Placental epithelial cell (primary cell): ENCODE measurements around the gene TAFA3.

GRCh38 chr1:111973915-111974272 lies 15.6 kb downstream of the KCND3 start:
- CAGE, long polyA plus RNA = no peak

DNA sequence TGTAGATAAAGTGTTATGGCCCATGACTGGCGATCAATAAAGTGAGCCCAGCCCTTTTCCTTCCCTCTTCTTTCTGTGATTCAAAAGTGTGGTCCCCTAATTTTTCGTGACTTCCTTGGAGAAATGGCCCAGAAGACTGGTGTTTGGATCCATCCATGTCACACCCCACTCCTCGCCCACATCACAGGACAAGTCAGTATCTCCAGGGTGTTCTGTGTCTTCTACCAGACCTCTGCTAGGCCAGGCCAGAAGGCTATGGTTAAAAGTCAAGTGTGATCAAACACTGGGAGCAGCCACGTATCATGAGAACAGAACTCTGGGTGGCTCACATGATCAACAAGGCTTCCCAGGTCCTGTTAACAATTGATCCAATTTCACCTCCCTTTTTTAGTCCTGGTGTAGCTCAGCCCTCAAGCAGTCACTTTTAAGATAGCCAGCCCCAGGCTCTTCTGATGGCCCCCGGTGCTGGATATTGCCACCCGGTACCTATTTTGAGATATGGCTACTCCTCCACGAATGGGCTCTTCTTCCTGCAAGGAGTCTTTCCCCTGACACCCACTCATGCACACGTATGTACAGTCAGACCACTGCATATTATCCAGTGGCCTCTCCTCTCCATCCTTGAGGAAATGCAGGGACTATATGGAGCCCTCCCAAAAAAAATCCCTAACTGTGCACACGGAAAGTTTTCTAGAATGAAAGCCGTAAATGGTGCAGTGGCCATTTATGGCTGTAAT lies 62.0 kb upstream of the CTTNBP2NL start:
- CAGE, long polyA plus RNA = no peak

GRCh38 chr1:112461296-112461888 lies 47.4 kb upstream of the WNT2B start:
- CAGE, long polyA plus RNA = no peak

GRCh38 chr1:112464336-112465067 lies 44.3 kb upstream of the WNT2B start:
- CAGE, long polyA plus RNA = no peak

- CAGE, long polyA plus RNA = no peak
Measured at GRCh38 chr1:112512853-112513716, 4.3 kb downstream of the WNT2B start.

DNA sequence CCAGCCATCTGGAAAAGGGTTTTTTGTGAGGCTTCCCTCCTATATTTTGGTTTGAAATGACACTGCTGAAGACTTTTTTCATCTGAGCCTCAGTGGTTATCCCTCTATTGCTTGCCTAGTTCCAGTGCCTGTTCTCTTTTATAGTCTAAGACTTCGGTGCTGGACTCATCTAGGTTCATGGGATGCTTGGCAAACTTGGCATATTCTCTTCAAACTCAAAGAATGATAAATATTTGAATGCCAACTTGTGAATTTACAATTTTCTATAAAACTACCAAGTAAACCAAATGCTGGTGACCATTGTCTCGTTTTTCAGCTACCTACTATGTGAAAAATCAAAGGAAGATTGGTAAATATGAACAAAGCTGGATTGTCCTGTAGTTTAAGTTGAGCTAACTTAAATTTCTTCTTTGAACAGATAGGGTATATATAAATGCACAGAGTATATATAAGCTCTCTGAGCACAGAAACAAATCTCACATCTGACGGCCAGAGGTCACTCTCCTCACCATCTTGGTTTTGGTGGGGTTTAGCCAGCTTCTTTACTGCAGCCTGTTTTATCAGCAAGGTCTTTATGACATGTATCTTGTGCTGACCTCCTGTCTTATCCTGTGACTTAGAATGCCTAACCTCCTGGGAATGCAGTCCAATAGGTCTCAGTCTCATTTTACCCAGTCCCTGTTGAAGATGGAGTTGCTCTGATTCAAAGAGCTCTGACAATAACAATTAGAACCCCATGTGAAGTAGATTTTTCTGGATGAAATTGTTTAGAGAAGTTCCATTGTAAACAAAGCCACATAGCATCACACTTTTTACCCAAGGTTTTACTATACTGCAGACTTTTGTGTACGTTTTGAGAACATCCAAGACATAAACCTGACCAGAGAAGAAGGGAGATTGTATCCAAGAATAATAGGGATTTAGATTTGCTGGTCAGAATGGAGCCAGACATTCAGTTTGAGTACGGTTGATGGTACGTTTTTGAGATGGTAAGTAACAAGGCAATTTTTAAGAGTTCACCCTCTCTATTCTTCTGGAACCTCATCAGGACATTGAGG lies 1.7 kb upstream of the MOV10 start:
- CAGE, long polyA plus RNA = no peak

GRCh38 chr1:112675824-112676081 lies 1.3 kb downstream of the MOV10 start:
- CAGE, long polyA plus RNA = no peak

DNA sequence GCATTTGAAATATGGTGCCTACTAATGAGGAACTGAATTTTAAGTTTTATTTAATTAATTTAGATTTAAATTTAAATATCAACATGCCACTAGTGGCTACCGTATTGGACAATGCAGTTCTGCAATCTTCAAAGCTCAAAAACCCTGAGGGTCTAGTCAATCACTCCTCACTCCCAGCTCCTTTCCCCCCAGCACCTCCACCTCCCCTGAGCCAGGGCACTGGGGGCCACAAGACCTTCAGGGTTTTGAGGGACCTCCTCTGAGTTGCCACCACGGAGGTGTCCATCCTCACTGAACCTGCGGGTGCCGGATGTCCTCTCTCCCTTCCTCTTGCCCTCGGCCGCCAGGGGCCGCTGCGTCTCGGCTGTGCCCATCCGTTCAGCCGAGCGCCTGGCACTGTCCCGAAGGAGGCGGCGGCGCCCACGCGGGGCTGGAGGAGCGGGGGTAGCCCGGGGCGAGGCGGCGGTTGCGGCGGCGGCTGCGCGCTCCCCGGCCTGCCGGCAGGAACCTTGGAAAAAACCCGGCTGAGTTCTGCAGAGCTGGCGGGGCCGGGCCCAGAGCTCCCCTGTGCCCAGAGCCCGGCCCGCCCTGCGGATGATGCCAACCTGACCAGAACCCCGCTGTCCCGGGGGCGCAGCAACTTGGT lies at the start of gene TAFA3:
Gene TAFA3, plus strand, starts transcription at position 396 of the 646 bp plus-strand sequence.
- CAGE, long polyA plus RNA = no peak

GRCh38 chr1:112762379-112763109 lies 43.8 kb downstream of the TAFA3 start:
- CAGE, long polyA plus RNA = no peak

- CAGE, long polyA plus RNA = no peak
Measured at GRCh38 chr1:112853802-112854460, 102.1 kb downstream of the SLC16A1 start.

DNA sequence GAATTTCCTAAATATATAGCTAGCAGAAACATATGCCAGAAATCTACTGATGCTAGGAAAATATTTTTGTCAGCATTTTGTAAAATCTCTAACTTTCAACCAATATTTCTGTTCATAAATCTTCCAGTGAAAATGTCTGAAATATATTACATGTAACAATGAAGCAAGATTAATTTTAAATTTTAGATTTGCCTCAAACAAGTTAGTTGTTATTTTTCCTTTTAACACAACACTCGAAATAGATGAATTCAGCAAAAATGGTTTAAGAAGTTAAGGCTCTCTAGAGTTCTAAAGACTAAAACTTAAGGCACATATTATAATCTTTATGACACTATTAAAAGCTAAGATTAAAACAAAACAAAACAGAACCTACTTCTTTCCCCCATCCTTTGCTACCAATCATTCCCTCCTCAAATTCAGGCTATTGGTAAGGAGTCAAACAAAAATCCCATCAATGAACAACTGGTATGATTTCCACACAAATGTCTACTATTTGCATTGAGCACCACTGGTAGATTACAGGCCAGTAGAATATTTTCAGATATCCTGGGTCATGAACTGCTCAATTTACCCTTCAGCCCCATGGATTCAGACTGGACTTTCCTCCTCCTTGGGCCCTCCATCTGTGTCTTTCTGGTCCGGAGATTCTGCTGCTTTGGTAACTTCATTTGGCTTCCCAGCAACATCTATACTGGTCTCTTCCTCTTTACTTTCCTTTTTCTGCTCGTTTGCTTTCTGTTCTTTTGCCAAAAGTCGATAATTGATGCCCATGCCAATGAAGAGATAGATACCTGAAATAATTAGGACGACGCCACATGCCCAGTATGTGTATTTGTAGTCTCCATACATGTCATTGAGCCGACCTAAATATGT lies 42.5 kb downstream of the SLC16A1 start:
- CAGE, long polyA plus RNA = no peak

DNA sequence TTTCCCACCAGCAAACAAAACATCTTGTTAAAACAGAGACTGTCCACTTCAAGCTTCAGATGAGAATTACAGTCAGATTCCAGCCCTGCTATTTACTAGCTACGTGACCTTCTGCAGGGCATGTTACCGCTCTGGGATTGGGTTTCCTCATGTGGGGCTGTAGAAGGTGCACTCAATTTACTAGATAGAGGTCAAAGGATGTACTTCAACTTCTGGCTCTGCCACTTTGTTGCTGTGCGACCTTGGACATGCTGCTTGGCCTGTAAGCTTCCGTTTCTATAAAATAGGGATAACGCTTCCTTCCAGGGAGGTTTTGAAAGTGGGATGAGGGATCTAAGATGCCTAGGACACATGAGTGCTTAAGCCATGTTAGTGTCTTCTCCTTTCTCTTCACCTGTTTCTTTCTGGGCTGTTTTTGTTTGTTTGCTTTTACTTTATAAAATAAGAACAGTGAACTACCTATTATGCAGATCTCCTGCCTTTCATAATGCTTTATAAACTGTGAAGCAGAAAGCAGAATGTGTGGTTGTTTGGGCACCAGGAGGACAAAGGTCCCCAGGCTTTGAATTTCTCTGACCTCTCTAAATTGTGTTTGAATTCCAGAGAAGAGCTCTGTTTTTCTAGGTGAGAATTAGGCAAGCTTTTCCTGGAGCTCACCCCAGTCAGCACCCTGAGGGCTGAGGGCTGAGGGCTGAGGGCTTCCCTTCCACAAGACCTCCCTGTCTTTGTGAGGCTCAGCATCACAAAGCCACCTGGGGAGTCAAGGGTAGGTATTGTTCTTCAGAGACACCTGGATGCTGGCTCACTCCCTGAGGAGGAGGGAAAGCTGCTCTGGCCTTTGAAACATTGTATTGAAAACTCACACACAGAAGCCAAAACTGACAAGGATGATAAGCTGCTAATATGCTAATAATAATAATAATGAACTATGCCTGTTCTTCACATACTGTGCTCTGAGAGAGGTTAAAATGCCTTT lies 45.7 kb upstream of the LRIG2 start:
- CAGE, long polyA plus RNA = no peak

GRCh38 chr1:113505477-113506120 lies 115.3 kb downstream of the MAGI3 start:
- CAGE, long polyA plus RNA = no peak

- CAGE, long polyA plus RNA = no peak
Measured at GRCh38 chr1:113506371-113507122, 116.2 kb downstream of the MAGI3 start.

GRCh38 chr1:113523613-113524360 lies 133.5 kb downstream of the MAGI3 start:
- CAGE, long polyA plus RNA = no peak

DNA sequence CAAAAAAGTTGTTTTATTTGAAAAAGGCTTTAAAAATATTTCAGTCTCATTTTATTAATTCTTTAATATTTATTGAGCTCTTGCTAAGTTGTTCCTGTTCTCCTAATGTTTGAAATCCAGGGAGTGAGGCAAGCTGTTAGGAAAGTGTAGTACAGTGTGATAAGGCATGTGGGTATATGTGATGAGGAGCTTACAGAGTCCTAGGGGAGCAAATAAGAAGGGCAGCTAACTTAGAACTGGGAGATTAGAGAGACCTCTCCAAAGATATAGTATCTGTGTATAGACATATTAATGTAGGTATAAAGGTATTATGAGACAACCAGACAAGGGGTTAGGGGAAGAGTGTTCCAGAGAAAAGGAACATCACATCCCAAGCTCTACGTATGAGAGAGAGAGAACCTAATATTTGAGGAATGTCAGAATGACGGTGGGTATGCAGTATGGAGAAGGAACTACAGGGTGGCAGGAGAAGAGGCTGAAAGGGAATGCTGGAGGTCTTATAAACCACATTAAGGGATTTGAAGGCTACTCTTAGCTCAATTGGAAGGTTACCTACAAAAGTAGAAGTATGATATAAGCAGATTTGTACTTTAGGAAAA lies 135.9 kb downstream of the MAGI3 start:
- CAGE, long polyA plus RNA = no peak

DNA sequence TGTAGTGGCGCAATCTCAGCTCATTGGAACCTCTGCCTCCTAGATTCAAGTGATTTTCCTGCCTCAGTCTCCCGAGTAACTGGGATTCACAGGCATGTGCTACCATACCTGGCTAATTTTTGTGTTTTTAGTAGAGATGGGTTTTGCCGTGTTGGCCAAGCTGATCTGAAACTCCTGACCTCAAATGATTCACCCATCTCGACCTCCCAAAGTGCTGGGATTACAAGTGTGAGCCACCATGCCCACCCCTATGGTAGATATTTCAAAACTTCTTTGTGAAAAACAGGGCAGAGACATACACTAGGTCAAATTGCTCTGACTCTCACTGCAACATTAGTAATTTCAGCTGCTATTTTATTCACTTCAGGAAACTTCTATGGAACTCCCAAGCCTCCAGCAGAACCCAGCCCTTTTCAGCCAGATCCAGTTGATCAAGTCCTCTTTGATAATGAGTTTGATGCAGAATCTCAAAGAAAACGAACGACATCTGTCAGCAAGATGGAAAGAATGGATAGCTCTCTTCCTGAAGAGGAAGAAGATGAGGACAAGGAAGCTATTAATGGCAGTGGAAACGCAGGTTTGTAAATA lies 174.2 kb downstream of the PHTF1 start:
- CAGE, long polyA plus RNA = no peak

DNA sequence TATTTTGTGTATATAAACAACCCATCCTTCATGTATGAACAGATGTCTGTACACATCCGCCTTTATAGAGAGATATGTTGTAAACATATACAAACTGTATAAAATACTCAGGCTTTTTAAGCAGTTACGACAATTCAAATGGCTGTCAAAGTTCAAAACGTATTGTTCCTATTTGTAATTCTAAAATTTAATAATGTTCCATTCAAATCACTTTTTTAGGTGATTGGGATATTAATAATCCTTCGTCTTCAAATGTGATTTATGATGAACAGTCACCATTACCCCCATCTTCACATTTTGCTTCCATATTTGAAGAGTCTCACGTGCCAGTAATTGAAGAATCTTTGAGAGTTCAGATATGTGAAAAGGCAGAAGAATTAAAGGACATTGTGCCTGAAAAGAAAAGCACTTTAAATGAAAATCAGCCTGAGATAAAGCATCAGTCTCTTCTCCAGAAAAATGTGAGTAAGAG lies 76.6 kb downstream of the PHTF1 start:
- CAGE, long polyA plus RNA = no peak

DNA sequence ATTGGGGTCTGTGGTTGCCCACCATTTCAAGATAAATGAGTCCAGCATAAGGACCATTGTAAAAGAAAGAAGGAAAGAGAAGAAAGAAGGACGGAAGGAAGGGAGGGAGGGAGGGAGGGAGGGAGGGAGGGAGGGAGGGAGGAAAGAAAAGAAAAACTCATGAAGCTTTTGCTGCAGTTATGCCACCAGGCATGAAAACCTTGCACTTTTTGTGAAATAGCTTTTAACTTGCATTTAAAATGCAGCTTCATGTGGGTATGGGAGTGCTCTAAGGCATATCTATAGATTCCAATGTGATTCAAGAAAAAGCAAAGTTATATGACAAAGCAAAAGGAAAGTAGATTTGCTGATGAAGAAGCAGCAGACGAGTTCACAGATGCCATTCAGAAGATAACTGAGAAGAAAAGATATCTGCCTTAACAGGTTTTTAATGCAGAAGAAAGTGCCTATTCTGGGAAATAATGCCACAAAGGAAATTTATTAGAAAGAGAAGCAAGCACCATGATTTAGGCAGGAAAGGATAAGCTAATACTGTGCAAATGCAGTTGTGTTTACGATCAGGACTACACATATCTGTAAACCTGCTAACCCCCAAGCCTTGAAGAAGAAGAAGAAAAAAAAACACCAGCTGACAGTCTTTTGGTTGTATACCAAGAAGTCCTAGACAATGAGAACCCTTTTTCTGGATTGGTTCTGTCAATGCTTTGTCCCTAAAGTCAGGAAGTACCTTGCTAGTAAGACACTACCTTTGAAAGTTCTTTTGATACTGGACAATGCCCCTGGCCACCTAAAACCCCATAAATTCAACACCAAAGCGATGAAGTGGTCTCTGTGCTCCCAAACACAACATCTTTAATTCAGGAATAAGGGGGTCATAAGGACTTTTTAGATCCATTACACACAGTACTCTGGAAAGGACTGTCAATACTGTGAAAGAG lies 68.0 kb downstream of the PHTF1 start:
- CAGE, long polyA plus RNA = no peak

DNA sequence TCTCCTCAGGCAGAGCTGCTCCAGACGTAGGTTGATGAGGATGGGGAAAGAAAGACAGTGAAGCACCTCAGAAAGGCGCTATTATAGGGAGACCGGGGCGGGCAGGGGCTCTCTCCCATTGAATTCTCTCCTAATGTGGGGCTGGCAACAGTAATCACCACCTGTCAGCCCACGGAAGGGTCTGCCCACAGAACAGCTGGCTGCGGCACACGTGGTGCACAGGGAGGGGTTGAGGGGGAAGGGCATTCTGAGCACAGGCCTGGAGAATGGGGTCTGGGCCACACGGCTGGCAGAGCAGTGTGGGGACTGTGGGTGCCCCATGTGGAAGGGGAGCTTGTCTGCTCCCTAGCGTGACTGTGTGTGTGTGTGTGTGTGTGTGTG lies 4.1 kb downstream of the OLFML3 start:
- CAGE, long polyA plus RNA = no peak